Karpas-422 (cell line): ENCODE results near the genes C2CD4C and TPGS1.

DNA sequence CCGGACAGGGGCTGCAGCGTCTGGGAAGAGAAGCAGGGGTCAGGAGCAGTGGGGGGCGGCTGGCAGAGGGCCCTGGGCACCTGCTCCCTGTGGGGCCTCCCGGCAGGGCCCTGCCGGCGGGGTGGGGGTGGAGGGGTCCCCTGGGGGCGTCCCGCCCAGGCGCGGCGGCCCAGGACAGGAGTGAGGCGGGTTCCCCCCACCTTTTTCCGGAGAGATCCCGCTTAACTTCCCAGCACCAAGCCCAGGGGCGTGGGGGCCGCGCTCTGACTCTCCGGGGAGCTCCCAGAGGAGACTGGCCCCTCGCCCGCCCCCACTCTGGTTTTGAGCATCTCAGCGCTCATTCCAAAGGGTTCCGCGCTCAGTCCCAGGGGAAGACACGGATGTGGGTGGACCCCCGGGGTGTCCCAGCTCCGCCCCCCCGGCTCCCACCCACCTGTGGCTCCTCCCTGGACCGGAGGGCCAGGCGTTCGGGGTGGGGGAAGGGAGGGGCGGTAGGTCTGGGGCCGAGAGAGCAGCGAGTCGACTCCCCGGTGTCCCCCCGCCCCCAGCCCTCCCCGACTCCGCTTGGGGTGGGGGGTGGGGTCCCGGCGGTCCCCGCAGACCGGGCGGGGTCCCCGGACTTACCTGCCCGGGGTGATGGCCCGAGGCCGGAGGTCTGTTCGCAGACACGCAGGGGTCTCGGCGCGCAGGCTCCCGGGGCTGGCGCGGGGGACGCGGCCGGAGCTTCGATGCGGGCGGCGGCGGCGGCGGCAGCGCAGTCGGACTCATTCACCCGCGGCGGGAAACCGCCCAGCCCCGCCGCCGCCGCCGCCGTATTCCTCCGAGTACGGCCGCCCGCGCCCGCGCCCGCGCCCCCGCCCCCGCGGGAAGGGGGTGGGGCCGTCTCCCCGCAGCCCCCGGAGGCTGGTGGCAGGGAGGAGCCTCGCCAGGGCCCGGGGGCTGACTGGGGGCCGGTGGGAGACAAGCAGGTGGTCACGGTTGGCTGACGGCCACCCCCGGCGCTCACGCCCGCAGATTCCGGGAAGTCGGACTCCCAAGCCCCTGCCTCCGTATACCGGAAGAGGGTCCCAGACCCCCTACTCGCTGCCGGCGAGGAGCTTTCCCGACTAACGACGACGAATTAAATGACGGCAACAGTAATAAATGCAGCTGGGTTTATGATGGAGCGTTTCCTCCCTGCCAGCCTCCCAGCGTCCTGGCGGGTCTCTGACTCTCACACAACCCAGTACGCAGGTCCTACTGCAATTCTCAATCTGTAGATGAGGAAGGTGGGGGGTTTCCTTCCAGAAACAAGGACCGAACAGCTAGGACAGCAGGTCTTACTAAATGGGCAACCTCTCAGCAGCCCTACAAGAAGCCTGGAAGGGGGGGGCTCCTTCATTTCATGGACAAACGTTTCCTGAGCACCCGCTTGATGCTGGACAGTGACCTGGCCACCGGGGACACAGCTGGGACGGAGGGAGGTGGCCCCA, at the start of gene C2CD4C:
C2CD4C (minus strand) TSS at position 766 of the 1,472 bp plus-strand sequence.
- PRO-cap = no peak
- RAMPAGE, long total RNA = no peak

DNA sequence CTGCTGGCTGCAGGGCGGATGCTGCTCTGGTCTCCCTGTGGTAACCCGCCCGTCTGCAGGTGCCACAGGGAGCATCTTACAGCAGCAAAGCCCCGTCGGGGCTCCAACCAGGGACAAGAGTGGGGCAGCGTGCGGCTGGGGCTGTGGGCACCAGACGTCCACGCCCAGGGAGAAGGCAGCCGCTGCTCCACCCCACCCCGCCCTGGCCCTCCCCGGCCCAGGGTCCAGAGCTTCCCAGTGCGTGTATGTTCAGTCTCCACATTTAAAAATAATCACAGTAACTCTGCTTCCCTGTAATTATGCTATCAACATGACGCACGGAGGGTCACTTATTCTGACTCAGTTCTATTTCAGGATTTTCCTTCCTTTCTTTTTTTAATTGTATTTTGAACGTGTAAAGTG, 16.4 kb upstream of the C2CD4C start:
- PRO-cap = no peak
- RAMPAGE, long total RNA = no peak

DNA sequence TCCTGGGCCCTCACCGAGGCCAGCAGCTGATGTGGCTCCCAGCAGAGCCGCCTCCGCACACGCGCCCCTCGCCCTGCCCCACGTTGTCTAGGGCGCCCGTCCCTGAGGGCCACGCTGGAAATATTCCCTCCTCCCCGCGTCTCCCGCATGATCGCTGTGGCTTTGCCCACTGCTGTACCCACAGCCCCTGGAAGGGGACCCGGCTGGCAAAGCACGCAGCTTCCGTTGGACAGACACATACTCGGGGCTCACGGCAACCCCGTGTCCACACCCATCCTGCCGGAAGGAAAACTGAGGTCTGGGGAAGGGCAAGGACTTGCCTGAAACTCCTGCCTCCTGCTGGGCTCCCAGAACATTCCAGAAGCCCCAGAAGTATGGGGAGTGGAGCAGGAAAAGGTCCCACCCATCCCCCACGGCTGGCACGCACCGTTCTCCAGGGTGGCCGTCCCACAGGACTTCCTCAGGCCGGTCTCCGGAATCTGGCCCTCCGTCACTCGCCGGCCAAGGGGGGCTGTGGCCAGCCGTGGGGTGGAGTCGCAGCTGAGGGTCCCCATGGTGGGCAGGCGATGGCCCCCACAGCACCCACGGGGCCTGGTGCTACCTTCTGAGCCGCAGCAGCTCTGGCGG, 476 bp downstream of the ODF3L2 start:
- PRO-cap = no peak
- RAMPAGE, long total RNA = no peak

DNA sequence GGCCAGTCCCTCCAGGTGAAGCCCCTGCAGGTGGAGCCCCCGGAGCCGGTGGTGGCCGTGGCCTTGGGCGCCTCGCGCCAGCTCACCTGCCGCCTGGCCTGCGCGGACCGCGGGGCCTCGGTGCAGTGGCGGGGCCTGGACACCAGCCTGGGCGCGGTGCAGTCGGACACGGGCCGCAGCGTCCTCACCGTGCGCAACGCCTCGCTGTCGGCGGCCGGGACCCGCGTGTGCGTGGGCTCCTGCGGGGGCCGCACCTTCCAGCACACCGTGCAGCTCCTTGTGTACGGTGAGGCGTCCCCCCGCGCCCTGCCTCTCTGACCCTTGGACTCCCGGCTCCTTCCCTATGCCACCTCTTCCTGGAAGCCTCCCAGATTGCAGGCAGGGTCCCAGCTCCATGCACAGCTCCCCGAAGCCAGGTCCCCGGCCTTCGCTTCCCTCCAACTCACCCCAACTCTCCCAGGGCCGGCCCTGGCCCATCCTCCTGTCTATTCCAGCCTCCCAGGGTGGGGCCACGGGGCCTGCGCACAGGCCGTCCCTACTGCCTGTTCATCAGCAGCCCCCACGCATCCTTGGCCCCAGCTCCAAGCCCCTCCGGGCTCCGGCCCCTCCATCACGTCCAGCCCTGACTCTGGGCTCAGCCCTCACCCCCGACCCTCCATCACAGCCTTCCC, 1.7 kb downstream of the MADCAM1 start:
- PRO-cap = no peak
- RAMPAGE, long total RNA = no peak

- PRO-cap = unidirectional peak, plus-strand start at chr19:507500; bidirectional peak, plus-strand start at chr19:507976, minus-strand start at chr19:507846
- RAMPAGE, long total RNA = no peak
Measured at GRCh38 chr19:507344-508077, at the start of gene TPGS1. Gene TPGS1 (plus strand): TSS chr19:507497.

DNA sequence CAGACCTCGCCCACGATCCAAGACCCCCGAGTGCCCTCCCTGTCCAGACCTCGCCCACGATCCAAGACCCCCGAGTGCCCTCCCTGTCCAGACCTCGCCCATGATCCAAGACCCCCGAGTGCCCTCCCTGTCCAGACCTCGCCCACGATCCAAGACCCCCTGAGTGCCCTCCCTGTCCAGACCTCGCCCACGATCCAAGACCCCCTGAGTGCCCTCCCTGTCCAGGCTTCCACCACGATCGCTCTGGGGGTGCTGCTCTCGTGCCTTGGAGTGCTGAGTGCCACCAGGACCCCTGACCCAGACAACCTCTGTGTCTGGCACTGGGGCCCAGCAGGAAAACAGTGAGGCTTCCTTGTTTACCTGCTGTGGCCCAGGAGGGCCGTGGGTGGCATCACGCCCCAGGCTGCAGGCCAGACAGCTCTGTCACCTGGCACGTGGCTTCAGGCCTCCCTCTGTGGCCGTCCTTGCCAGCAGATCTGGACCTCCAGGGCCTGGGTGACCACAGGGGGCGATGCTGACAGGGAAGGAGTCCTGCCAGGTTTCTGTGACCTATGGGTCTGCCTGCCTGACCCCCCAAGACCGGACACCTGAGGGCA, 3.2 kb downstream of the CDC34 start:
- PRO-cap = no peak
- RAMPAGE, long total RNA = no peak

GRCh38 chr19:551035-551684, 7.3 kb downstream of the GZMM start:
- PRO-cap = no peak
- RAMPAGE, long total RNA = no peak

GRCh38 chr19:586560-587081, 3.1 kb upstream of the HCN2 start:
- PRO-cap = no peak
- RAMPAGE, long total RNA = no peak

- PRO-cap = no peak
- RAMPAGE, long total RNA = no peak
Measured at GRCh38 chr19:646103-646823, 6.6 kb downstream of the FGF22 start.

DNA sequence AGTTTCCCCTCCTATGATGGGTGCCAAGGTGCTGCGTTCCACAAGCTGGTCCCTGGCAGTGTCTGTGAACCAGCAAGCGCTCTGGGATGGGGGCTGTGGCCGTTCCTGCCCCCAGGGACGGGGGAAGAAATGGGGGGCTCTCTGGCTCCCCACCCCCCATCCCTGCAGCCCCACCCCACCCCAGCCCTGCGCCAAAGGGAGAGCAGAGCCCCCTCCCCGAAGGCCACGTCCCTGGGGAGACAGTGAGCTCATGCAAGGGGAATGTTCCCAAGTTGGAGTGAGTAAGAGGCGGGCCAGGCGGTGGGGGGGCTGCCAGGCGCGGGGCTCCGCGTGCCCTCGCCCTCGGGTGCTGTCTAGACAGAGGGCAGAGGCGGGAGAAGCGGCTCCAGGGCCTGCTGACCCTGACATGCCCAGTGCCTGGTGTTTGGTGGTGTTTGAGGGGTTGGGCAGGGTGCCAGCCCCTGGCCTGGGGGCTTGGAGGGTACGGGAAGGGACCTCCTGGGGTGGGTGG, 911 bp downstream of the FSTL3 start:
- PRO-cap = no peak
- RAMPAGE, long total RNA = no peak

GRCh38 chr19:709635-710022, 894 bp downstream of the PALM start:
- PRO-cap = no peak
- RAMPAGE, long total RNA = no peak

DNA sequence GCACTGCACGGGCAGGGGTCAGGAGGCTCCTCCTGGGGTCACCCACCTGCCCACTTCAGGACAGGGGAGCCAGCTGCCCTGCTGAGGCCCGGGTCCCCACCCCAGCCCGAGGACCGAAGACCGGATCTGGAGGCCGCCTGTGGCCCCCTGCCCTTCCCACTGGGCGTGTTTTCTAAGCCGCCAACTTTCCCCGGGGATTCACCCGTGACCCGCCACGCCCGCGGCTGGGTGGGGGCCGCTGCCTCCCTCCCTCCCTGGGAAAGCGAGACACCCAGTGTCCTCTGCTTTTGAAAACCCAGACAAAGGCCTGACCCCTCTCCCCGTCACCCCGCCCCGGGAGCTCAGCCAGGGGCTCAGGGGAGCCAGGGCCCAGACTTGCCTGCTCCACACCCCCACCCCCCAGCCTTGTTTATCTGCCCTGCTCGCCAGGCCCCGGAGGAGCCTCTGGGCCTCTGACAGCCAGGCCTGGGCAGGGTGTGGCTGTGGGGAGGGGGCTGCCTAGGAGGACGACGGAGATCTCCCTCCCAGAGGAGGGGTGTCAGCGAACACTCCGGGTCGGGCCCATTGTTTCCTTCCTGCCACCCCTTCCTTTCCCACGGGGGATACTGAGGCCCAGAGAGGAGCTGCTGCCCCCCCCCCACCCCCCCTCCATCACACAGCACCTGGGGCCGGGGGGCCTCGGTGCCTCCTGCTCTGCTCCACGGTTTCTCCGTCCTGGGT, 1.4 kb downstream of the PALM start:
- PRO-cap = no peak
- RAMPAGE, long total RNA = no peak

DNA sequence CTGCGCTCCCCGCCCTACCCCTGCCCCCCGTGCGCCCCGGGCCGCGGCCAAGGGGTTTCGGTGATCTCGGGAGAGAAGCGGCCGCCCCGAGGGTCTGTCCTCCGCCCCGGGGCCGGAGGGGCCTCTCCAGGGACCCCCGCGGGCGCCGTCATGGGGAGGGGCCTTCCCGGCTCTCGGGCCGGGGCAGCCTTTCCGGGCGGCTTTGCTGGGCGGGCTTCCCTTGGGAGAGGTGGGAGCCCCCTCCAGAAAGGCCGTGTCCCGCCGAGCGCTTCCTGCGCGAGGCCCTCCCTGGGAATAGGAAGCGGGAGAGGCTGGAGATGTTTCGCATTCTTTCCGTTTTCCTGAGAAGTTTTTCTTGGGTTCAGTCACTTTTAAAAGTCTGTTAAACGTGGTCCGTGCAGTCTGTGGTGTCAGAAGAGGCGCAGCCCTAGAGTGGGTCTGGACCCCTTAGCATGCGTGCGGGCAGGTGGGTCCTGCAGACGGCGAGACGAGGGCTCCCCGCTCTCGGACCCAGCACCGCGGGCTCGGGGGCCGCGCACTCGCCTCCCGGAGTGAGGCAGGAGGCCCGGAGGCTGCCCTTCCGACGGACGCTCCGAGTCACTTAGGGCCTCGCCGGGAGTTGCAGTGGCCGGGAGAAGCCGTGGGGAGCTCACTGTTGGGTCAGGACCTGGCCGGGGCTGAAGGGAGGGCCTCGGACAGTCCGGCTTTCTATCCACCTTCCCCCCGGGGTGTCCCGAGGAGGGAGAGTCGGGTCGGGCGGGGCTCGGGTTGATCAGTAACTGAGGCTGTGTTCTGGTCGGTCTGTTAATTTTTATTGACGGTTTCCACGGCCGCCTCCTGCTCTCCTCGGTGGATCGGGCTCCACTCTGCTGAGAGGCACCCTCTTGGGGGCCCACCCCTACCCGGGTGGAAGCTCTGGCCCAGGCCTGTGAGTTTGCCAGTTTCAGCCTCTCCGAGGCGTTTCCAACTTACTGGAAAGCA, 1.1 kb downstream of the PTBP1 start:
- PRO-cap = no peak
- RAMPAGE, long total RNA = no peak

- PRO-cap = no peak
- RAMPAGE, long total RNA = no peak
Measured at GRCh38 chr19:807539-808228, 10.4 kb downstream of the PTBP1 start.

DNA sequence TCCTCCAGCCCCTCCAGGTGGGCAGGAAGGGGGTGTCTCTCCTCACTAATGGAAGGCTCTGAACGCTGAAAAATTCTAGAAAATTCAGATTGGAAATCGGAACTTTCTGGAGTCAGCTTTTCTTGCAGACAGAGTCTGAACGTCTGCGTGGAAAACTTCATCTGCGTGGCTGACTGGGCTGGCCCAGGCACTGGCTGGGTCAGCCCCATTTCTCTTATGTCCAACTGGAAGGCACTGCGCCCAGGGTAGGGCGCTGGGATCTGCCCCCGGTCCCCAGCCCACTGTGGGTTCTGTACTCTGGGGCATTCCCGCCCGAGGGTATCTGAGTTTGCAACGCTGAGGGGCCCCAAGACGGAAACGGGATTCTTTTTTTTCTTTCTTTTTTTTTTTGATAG, 352 bp downstream of the CFD start:
- PRO-cap = no peak
- RAMPAGE, long total RNA = no peak

DNA sequence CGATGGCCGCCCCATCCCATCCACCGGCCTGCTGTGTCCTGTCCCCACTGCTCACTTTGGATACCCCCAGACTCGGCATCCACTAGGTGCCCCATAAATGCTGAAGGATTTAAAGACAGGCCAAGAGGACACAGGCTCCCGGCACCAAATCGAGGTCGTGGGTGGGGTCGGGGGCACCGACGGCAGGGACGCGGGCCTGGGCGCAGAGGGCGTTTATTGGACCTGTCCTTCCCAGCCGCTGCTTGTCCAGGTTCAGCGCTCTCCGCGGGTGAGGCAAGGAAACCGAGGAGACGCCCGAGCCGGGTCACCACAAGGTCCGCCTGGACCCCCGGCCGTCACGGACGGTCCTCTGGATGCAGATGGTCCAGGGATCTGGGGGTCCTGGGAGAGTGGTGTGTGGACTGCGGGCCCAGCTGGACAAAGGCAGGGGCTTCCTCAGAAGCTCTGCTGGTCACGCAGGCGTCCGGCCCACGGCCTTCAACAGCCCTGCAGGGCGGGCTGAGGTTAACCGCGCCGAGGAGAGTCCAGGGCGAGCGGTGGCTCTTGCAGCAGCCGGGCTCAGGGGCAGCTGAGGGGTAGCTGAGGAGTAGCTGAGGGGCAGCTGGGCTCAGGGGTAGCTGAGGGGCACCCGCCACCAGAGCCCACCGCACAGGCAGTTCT, 8.4 kb downstream of the CFD start:
- PRO-cap = no peak
- RAMPAGE, long total RNA = no peak

GRCh38 chr19:995157-995915, 4.9 kb upstream of the GRIN3B start:
- PRO-cap = no peak
- RAMPAGE, long total RNA = no peak

- PRO-cap = no peak
- RAMPAGE, long total RNA = no peak
Measured at GRCh38 chr19:1017039-1017880, 3.7 kb downstream of the TMEM259 start.

- PRO-cap = no peak
- RAMPAGE, long total RNA = no peak
Measured at GRCh38 chr19:1089634-1090525, 5.3 kb downstream of the POLR2E start.

DNA sequence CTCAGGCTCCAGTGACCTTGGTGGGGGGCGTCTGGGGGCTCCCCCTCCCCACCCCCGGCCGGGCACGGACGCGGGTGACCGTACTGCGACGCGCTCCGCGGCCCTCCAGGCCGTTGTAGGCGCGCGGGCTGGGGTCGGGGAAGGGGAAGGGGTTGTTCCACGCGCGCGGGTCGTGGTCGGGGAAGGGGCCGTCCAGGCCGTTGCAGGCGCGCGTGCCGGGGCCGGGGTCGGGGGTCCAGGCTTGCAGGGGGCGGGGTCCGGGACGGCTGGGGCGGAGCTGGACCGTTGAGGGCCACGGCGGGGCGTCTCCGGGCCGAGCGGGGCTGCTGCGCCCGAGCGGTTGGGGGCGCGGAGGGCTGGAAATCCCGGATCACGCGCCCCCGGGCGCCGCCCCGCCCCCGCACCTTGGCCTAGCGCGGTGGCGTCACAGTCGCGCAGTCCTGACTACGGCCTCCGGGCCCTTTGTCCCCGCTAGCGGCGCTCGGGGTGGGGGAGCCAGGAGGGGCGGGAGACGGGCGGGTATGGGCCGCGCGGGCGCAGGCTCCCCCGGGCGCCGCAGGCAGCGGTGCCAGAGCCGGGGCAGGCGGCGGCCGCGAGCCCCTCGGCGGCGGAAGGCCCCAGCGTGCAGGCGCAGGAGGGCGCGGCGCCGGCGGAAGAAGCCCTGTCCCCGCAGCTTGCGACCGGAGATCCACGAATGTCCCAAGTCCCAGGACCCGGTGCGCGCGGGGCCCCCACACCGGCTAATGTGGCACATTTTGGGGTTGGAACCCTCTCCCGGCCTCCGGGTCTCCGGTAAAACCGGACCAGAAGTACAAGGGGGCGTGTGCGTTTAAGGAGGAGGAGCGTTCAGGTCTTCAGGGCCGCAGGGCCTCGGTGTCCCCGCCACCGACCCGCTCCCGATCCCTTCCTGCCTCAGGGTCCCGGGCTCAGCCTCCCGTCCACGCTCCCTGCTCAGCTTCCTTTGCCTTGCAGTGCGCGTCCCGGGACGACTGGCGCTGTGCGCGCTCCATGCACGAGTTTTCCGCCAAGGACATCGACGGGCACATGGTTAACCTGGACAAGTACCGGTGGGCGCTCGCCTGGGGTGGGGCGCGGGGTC, 769 bp downstream of the GPX4 start:
- PRO-cap = no peak
- RAMPAGE, long total RNA = no peak